Hematopoietic multipotent progenitor cell (in vitro differentiated cells): ENCODE measurements around a stretch of chr18.

GRCh38 chr18:76610763-76611501 is 115.9 kb upstream of the ZNF516 start:
- CAGE, long polyA plus RNA = no peak

DNA sequence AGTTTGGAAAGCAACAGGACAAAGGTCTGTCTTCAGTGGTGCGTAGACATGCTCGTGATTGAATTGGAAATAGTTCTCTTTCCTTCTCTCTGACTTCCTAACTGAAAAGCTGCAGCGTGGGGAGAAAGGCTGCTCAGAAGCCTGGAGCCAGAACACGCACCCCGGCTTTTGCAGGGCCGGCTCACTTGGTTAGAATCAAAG is 127.7 kb upstream of the ZNF516 start:
- CAGE, long polyA plus RNA = no peak

- CAGE, long polyA plus RNA = no peak
Measured at GRCh38 chr18:76697021-76698192, 125.0 kb upstream of the ZNF236 start.

DNA sequence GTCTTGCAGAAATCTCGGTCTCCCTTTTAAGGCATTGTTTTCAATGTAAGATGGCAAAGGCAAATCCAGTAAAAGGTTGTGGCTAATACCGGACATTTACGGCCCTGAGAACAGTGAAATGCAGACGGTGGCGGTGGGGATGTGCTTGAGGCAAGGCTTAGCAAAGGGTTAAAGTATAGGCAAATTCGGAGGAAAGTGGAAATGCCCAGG is 114.7 kb upstream of the ZNF236 start:
- CAGE, long polyA plus RNA = no peak

GRCh38 chr18:76816095-76816458 is 6.3 kb upstream of the ZNF236 start:
- CAGE, long polyA plus RNA = no peak

- CAGE, long polyA plus RNA = no peak
Measured at GRCh38 chr18:76862451-76863120, 40.2 kb downstream of the ZNF236 start.

- CAGE, long polyA plus RNA = no peak
Measured at GRCh38 chr18:77034610-77035465, 97.7 kb downstream of the MBP start.

DNA sequence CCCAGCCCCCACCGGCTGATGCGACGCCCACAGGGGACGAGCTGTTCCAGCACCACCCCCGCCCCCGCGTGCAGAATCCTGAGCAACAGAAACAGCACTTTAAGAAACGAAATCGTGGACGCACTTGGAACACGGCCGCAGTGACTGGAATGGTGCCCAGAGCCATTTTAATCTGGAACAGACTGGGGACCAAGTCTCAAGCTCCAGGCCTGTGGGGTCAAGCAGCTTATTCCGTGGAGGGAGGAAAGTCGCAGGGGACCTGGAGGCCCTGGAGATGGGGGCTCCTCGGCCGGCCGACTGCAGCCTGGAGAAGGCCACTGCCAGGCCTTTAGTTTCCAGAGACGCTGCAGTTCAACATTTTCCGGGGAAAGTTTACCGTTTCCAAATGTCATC is 74.1 kb downstream of the MBP start:
- CAGE, long polyA plus RNA = no peak

DNA sequence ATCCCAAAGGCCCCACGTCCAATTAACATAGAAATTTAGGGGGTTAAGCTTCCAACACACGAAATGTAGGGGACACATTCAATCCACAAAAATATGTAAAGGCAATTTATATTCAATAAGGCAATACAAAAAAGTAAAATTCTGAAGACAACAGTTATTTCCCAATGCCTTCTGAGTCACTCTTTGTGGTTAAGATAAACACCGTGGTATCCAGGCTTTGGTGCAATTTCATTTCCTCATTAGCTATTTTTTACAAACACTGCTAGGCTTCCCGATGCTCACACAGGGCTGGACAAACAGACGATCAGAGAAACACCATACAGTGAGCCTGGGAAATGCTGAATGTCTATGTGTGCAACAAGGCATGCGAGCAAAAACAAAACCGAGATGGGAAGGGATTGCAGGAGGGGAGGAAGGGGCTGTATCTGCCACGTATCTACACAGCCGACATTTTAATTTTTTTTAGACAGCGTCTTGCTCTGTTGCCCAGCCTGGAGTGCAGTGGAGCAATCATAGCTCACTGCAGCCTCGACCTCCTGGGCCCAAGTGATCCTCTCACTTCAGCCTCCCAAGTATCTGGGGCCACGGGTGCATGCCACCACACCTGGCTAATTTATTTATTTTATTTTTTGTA is 67.1 kb downstream of the MBP start:
- CAGE, long polyA plus RNA = no peak

- CAGE, long polyA plus RNA = no peak
Measured at GRCh38 chr18:77071691-77072349, 60.8 kb downstream of the MBP start.

- CAGE, long polyA plus RNA = no peak
Measured at GRCh38 chr18:77073479-77074244, 58.9 kb downstream of the MBP start.

DNA sequence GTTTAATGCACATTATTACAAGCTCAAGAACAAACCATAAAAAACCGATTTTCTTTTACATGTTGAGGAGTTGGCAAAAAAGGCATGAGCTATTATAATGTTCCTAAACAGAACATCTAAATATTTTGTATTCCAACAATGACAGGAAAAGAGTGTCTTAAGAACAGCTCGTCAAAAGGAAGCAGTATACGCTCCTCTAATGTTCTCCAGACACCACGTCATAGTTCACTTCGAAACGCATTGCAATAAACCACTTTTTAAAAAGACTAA is 46.0 kb downstream of the MBP start:
- CAGE, long polyA plus RNA = no peak

DNA sequence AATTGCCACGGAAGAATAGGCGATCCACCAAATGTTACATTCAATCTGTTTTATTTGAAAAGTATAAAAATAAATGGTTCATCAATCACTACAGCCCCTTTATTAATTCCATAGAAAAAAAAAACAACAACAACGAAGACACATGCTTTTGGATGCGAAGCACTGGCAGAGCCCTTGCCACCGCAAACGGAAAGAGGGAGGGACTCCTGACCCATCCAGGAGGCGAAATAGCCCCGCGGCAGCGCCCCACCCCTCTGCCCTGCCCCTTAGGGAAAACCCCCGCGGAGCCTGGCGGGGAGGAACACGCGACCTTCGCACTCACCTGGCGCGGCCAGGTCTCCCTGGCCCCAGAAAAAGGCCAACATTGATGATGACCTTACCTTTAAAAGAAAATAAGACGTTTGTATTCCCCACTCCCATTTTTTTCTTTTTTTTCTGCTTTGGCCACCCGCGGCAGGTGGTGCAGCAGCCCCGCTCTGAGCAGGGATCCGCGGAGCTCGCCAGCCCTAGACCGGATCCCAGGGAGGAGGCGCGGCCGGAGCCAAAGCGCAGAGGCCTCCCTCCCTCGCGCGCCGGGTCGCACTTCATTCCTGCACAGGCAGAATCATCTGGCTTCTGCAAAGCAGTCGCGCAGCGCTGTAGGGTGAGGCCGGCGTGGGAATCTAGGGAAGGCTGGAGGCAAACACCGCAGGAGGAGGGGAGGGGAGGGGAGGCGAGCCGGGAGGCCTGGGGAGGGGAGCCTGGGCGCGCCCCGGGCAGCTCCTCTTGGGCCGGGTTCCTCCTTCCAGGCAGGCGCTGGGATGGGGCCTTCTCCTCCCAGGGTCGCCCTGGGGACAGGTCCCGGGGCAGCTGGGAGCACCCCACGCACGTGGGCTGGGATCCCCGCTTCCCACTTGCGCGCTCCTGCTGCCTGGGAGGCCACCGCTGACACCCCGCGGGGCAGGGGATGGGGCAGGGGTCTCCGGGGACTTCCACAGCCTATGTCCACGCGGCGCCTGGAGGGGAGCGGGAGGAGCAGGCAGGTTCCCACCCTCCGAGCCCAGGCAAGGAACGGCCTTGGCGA is 45.3 kb downstream of the MBP start:
- CAGE, long polyA plus RNA = no peak

DNA sequence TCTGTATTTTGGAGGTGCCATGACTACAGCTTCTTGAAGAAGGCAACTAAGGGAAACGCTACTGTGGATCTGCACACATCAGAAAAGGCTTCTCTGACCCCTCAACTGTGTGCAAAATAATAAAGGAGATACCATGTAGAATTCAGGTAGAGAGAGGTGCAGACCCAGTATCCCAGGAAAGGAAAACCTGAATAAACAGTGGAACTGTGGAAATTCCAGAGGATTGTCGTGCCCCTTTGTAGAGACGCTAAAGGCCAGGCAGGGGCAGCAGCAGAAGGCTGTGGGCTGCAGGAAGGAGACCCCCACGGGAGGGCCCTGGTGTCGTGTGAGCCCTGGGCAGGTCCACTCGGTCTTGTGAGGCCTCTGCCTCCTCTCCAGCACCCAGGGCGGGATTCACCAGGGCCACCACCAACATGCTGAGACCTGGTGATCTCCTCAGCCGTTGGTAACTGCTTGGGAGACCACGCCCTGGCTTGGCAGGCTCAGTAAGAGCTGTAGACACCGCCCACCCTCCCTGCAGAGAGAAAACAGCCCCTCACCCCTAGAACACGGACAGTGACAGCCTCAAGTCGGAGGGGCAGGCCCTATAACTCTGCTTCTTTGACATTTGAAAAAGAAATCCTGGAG is 21.2 kb downstream of the MBP start:
- CAGE, long polyA plus RNA = no peak

DNA sequence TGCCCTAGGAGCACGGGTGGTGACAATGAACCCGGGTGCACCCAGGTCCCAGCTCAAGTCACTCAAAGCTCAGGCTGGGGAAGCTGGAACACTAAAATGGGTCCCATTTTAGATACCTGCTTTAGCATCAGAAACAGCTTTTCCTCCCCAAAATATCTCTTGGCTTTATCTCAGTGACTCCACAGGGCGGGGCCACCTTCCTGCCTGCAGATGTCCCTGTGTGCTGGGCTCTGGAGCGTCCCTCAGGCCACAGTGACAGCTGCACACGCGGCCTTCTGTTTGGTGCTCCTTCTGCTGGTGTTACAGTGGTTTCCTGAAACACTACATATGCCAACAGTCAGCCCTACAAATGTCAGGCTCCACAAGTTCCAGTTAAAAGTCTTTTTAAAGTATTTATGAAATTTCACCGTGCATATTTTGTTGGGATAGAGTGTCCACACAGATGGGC is 1.5 kb upstream of the MBP start:
- CAGE, long polyA plus RNA = no peak

DNA sequence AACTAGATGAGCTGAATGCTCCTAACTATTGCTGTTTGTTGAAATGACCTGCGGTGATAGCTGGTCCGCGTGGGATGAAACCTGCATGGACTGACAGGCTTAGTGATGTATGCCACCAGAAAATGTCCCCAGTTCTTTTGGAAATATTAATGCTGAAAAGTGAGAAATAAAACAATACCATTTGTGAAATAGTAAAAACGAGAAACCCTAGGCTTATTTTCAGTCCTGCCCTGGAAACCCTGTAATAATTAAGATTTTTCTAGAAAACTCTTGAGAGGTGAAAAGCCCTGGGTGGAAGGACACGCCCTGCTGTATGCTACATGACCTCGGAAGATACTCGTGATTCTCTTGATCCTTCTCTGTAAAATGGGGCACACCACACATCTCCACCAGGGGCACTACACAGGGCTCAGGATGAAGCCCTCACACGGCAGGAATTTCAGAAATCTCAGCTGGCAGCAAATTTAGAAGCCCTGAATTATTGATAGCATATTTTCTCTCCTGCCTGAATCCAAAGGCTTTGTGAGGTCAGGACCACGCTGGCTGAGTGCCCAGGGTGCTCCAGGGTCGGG is 42.3 kb upstream of the GALR1 start:
- CAGE, long polyA plus RNA = no peak

GRCh38 chr18:77365838-77366630 is 116.4 kb downstream of the GALR1 start:
- CAGE, long polyA plus RNA = no peak

DNA sequence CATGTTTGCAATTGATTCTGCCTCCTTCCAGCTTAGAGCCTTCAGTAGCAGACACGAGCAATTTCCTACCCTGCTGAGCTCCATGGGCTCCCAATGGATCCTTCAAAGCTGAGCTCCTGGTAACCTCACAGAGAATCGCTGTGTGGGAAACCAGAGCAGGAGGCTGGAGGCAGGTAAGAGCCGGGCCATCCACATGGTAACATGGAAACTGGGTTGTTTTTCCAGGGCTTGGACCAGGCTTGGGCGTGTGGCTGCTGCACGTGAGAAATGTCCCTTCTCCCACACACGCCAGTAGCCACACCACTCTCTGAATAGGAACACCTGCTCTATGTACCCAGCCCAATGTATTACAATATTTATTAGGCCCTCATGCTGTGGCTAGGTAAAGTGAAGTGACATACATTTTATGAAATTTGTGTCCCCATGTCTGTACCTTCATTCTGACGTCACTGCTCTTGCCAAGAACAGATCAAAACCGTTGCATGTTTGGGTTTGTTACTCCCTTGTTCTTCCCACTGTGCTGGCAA is 436.6 kb upstream of the SALL3 start:
- CAGE, long polyA plus RNA = no peak

GRCh38 chr18:79062685-79063274 is 6.4 kb upstream of the ATP9B start:
- CAGE, long polyA plus RNA = no peak

GRCh38 chr18:79139314-79139623 is 70.1 kb downstream of the ATP9B start:
- CAGE, long polyA plus RNA = no peak